Daoy (cell line): ENCODE measurements around a stretch of chr2.

- RAMPAGE, long total RNA, result no peak
These were observed 16.9 kb downstream of the EPAS1 start for GRCh38 chr2:46313867-46314672.

GRCh38 chr2:46376326-46377189 lies 79.4 kb downstream of the EPAS1 start:
- RAMPAGE, long total RNA, result no peak

GRCh38 chr2:46416763-46417263 lies 119.6 kb downstream of the EPAS1 start:
- RAMPAGE, long total RNA, result no peak

- RAMPAGE, long total RNA, result no peak
These were observed 1.8 kb upstream of the RHOQ start for GRCh38 chr2:46540371-46541032.

DNA sequence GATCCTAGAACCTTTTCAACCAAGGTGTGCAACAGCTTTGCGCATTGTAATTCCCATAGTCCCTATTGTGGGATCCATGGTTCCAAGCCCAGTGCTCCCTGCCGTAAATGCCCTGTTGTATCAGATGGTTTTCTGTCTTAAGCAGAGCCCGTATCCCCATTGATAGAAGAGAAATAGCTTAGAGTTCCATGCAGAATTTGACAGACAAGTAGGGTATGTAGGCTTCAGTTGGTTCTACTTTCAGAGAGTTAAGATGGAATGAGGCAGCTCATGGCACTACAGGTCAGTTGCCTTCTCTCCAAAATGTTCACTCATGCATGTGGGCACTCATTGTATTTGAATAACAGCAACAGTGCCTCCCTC lies 4.5 kb upstream of the ATP6V1E2 start:
- RAMPAGE, long total RNA, result no peak

GRCh38 chr2:46564888-46565395 lies 22.6 kb upstream of the ATP6V1E2 start:
- RAMPAGE, long total RNA, result no peak

- RAMPAGE, long total RNA, result no peak
These were observed 33.7 kb upstream of the ATP6V1E2 start for GRCh38 chr2:46575942-46576604.

DNA sequence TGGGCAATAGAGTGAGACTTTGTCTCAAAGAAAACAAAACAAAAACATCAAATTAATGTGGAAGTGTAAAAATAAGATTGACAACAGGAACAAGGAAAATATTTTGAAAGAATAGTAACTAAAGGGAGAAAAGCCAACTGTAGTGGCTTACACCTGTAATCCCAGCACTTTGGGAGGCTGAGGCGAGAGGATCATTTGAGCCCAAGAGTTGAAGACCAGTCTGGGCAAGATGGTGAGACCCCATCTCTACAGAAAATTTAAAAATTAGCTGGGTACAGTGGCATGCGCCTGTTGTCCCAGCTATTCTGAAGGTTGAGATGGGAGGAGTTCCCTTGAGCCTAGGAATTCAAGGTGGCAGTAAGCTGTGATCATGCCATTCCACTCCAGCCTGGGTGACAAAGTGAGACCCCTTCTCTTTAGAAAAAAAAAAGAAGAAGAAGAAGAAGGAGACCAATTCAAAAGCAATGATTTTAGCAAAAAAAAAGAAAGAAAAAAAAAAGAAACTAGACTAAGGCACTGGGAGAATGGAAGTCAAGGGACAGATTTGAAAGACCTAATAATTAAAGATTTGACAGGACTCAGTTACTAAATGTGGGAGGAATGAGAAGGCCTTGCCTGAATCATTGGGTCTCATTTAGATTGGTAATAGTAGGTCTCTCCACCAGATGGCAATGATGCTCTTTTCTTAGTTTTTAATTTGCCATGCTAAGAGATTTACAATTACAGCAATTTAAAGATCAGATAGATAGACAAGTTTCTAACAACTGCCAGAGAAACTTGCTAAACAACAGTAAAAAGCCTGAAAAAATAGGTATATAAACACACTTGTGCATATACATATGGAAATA lies 15.1 kb downstream of the CRIPT start:
- RAMPAGE, long total RNA, result no peak

DNA sequence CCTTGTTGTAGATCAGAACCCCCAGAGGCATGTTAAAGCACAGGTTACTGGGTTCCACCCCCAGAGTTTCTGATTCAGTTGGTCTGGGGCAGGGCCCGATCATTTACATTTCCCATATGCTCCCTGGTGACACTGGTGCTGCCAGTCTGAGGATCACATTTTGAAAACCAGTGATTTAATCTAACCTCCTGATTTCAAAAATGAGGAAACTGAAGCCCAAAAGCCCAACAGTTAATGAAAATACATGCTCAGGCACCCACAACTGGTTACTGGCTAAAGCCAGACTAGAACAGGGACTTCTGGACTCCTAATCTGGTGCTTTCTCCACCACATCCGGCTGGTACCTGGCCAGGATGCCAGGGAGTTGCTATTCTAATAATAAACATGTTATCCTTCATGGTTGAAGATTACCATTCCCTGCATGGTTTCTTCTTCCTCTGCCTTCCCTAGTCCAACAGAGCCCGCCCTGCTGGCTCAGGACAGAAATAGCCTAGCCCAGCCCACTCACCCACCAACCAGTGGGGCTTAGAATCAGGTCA lies 35.6 kb upstream of the SOCS5 start:
- RAMPAGE, long total RNA, result no peak

- RAMPAGE, long total RNA, result no peak
These were observed 902 bp downstream of the SOCS5 start for GRCh38 chr2:46699989-46700405.

- RAMPAGE, long total RNA, result no peak
These were observed 8.1 kb downstream of the SOCS5 start for GRCh38 chr2:46707042-46707735.

DNA sequence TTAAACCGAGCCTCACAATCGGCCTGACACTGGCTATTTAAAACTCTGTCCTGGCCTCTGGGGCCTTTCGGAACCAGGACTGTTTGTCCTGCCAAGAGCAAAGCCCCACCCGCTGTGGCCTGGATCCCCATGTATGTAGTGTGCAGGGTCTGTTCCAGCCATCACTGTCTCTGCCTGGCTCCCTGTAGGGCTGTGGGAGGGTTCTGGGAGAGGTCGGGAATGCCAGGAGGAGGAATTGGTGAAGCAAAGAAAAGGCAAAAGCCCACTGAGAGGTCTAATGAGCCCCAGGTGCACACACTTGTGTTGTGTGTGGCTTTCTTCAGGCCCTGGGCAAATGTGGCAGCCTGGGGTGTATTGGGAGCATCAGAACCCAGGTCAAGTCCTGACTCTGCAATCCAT lies 97.3 kb downstream of the MCFD2 start:
- RAMPAGE, long total RNA, result no peak

DNA sequence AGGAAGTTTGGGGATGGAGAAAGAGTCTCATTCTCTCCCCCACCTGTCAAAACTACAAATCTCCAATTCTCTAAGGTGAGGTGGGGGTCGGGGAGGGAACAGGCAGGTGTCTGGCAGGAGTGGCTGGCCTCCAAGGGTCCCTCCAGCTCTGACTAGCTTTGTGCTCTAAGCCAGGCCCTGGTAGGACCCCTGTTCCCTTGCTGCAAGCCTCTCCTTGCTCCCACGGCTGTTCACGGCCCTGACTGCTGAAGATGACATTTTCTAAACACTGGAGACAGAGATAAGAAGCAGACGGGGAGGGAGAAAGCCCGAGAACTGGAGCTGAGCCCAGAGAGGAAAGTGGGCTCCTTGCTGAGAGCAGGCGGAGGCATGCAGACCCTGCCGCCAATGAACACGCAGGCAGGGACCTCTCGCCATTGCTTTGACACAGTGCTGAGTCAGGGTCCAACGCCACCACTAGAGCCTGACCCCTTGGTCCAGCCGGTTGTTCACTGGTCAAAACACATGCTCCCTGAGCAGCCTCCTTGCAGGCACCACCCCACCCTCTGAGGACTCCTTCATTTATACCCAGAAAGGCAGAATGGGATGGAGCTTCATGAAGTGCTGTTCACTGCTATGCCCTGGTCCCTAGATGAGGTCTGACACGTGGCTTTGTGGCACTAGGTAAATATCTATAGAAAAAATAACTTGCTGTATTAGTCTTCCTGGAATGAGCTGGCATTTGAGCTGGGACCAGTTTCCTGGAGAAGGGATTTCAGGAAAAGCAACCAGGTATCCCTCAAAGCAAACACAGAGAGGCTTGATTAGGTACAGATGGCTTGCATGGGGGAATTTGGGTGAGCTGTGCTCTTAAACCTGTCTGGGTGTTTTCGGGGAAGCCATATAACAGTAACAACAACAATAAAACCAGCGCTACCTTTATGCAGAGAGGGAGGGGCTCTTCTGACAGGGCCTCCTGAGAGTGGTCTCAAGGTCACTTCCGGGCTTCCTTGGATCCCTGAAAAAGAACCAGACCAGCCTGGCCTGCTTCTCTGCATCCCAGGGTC lies 65.7 kb downstream of the MCFD2 start:
- RAMPAGE, long total RNA, result no peak

- RAMPAGE, long total RNA, result no peak
These were observed 36.7 kb downstream of the MCFD2 start for GRCh38 chr2:46878726-46879402.

DNA sequence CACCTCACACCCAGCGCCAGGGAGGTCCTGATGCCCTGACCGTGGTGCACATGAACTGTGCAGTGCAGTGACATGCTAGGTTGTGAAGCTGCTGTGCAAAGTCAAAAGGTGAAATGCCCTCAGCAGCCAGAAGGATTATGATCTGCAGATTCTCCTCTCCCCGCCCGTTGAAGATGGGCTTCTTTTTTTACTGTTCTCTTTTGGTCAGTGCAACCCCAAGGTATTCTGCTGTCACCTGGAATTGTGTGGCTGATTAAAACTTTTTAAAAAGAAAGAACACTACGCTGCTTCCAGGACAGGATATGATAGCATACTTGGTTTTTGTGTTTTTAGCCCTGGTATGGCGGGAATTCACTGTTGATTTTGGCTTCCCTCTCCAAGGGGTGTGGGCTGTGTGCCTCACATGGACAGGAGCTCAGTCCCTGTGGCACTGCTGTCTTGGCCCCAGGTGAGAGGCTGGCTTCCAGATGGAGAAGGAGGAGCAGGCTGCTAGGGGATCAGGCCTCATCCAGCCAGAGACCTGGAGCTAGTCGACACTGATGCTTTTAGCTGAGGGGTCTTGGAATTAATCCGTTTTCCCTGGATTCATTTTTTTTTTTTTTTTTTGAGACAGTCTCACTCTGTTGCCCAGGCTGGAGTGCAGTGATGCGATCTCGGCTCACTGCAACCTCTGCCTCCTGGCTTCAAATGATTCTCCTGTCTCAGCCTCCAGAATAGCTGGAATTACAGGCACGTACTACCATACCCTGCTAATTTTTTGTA lies 24.1 kb downstream of the TTC7A start:
- RAMPAGE, long total RNA, result no peak

DNA sequence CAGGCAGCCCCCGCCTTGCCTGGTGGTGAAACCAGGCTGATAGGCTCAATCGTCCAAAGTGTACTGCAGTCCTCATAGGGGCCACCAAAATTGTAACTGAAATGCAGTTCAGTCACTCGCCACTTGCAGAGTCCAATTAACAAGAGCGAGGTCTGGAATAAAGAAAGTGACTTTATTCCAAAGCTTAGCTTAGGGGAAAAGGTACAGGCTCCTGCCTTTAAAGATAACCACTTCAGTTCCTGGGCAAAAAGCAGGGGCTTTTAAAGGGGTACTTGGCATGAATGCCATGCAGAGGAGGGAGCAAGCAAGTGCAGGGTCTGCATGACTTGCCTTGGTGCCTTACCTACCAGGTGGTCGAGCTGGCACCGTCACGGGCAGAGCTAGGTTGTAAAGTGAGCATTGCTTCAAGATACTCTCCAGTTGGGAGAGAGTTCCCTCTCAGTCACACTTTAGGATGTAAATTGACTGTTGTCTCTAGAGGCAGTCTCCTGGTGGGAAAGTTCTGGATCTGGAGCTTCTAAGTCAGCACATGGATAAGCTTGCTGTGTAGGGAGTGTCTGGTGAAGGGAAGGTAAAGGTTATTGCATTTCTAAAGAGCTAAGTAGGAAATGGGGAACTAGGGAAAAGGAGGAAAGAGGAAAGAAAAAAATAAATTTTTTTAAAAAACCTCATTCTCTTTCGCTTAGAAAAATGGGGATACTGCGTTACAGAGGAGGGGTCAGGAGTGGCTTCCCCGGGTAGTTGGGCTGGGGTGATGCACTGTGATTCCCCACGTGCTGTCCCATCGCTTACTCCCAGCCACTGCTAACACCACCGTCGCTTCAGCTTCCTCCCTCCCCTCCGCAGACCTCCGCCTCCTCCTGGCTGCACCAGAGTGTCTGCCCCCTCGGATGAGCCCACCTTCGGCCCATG lies 33.2 kb downstream of the TTC7A start:
- RAMPAGE, long total RNA, result no peak

DNA sequence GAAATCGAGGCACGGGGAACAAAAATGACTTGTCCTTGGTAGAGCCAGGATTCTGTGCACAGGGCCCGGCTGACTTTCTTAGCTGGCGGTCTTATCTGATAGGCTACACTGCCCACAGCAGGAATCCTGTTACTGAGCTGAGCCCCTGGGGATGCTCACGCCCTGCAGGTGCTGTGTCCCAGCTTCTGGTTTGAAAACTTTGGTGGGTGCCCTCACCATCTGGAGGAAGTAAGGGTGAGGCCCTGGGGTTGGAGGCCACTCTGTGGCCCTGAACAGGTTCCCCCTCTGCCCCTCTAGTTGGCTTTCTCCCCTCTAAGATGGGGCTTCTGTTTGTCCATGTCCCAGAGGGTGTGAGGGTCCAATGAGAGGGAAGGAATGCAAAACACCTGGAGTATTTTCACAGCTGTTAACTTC lies 43.1 kb downstream of the TTC7A start:
- RAMPAGE, long total RNA, result no peak

GRCh38 chr2:47016241-47016870 lies 75.3 kb downstream of the TTC7A start:
- RAMPAGE, long total RNA, result no peak

- RAMPAGE, long total RNA, result no peak
These were observed 94.1 kb downstream of the TTC7A start for GRCh38 chr2:47034914-47035770.

DNA sequence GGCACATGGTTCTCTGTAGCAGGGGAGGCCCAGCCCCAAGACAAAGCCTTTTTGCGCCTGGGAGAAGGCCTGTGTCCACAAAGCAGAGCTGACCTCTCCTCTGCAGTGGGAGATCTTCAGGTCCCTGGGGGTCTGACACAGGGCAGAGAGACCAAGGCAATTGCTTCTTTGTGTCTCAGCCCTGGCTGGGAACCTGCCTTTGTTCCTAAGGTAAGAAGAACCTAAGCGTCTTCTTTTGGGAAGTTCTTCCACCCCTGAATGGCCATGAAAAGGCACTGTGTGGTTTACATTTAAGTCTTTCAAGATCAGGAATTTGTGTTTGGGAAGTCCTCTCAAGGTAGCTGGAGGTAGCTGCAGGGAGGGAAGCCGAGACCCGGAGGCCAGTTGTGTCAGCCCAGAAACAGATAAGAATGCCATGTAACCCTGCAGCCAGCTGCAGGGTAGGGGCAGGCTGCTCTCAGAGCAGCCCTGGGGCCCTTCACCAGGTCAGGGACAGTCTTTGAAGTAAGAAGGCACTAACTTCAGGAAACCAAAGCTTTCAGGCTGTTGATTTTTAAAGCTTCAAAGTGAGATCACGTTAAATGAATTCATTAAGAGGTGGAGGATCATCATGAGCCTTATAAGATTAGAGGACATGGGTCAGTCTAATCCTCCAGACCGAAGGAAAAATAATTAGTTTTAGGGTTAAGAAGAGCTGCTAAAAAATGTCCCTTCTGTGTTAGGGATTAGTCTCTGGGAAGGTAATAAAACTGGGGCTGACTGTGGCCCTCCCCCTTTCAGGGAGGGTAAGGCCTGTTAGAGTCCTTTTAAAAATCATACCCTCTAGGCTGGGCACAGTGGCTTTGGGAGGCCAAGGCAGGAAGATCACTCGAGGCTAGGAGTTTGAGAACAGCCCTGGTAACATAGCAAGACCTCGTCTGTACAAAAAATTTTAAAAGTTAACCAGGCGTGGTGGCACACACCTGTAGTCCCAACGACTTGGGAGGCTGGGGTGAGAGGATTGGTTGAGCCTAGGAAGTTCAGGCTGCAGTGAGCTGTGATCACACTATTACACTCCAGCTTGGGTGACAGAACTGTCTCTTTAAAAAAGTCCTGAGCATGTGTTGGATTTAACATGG lies 95.1 kb downstream of the TTC7A start:
- RAMPAGE, long total RNA, result no peak